Non-pigmented ciliary epithelial cell (primary cell): ENCODE measurements around the genes NXPE2 and APOC3.

- RRBS = no CpG with 5 or more reads among the region's 8 CpGs
Observed at GRCh38 chr11:114111386-114112245, 52.1 kb downstream of the ZBTB16 start.

GRCh38 chr11:114116689-114117247 lies 57.3 kb downstream of the ZBTB16 start:
- RRBS = no CpG with 5 or more reads among the region's 4 CpGs

- RRBS = no CpG with 5 or more reads among the region's 14 CpGs
Observed at GRCh38 chr11:114169225-114170209, 110.0 kb downstream of the ZBTB16 start.

GRCh38 chr11:114182441-114182941 lies 113.7 kb upstream of the NNMT start:
- RRBS = no CpG with 5 or more reads among the region's 10 CpGs

DNA sequence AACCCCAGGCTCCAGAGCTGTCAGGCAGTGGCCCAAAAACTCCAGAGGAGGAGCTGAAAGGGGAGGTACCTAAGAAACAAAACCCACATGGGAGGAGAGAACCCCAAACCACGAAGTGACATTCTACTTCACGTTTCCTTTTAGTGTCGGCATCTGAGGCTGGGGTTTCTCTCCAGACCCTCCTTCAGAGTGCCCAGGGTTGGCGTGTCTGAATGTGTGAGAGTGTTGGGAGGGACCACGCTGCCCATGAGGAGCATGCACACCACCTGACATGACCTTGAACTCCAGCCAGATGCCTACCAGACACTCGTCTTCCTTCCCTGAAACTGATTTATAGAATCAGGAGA lies 69.8 kb upstream of the NNMT start:
- RRBS = no CpG with 5 or more reads among the region's 6 CpGs

DNA sequence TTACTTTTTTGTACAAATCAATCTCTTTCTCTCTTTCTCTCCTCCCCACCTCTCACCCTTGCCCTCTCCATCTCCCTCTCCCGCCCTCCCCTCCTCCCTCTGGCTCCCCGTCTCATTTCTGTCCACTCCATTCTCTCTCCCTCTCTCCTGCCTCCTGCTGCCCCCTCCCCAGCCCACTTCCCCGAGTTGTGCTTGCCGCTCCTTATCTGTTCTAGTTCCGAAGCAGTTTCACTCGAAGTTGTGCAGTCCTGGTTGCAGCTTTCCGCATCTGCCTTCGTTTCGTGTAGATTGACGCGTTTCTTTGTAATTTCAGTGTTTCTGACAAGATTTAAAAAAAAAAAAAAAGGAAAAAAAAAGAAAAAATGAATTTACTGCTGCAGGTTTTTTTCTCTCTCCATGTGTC lies 40.8 kb upstream of the NNMT start:
- RRBS = no CpG with 5 or more reads among the region's 11 CpGs

DNA sequence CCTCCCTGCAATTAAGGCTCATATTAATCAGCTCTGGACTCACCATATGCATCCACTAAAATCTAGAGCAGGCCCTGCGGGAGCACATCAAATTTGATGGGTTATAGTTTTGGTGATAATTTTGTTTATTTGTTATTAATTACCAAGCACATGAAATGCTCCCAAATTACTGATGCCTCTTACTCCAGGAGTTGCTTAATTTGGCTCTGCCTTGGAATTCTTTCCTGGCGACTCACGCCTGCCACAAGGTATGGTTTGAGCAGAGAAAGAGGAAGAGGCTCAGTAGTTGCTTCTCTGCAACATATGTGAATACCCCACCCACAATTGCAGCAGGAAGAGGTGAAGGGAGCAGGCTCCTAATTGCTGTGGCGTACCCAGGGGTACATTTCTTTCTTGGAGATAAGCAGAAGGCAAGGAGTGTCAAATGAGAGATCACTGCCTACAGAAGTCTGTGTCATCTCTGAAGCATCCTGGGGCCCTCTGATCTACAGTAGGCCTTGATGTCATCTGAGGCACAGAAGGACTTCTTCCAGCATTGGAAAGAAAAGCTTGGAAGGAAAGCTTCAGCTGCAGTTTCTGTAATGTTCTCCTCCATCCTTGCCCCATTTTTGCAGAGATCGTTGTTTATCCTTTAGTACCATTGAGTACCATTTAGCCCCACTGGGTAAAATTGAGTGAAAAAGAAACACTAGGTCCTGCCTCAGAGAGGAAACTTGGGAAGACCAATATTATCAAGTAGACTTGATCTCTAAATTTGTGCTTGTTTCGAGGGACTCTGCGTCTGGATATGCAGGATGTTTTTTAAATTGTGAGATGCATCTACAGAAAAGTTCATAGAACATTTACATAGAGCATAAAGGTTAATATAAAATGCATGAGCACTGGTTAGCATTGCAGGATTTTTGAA lies 10.5 kb upstream of the NNMT start:
- RRBS = no CpG with 5 or more reads among the region's 7 CpGs

- RRBS = no CpG with 5 or more reads among the region's 19 CpGs
Observed at GRCh38 chr11:114340258-114341211, 44.3 kb downstream of the NNMT start.

- RRBS = no CpG with 5 or more reads among the region's 6 CpGs
Observed at GRCh38 chr11:114399457-114399879, 843 bp downstream of the C11orf71 start.

DNA sequence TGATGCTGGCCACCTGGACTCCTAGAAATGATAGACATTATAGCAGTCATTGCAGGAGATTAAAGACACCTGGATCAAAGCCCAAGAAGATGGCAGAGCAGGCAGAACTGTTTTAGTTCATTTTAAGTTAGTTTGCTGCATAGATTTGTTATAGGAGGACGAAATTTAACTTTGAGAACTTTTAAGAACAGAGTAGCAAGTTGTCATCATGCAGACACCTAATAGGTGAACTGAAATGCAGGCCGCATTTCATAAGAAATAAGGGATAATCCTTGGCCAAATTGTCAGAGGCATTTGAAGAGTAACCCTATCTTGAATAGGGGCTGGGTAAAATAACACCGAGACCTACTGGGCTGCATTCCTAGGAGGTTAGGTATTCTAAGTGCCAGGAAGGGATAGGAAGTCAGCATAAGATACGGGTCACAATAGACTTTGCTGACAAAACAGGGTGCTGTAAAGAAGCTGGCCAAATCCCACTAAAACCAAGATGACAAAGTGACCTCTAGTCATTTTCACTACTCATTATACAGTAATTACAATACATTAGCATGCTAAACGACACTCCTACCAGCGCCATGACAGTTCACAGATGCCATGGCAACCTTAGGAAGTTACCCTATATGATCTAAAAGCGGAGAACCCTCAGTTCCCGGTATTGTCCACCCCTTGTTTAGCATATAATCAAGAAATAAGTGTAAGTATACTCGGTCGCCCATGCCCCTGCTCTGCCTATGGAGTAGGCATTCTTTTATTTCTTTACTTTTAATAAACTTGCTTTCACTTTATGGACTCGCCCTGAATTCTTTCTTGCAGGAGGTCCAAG lies 1.0 kb upstream of the REXO2 start:
- RRBS = no CpG with 5 or more reads among the region's 11 CpGs

DNA sequence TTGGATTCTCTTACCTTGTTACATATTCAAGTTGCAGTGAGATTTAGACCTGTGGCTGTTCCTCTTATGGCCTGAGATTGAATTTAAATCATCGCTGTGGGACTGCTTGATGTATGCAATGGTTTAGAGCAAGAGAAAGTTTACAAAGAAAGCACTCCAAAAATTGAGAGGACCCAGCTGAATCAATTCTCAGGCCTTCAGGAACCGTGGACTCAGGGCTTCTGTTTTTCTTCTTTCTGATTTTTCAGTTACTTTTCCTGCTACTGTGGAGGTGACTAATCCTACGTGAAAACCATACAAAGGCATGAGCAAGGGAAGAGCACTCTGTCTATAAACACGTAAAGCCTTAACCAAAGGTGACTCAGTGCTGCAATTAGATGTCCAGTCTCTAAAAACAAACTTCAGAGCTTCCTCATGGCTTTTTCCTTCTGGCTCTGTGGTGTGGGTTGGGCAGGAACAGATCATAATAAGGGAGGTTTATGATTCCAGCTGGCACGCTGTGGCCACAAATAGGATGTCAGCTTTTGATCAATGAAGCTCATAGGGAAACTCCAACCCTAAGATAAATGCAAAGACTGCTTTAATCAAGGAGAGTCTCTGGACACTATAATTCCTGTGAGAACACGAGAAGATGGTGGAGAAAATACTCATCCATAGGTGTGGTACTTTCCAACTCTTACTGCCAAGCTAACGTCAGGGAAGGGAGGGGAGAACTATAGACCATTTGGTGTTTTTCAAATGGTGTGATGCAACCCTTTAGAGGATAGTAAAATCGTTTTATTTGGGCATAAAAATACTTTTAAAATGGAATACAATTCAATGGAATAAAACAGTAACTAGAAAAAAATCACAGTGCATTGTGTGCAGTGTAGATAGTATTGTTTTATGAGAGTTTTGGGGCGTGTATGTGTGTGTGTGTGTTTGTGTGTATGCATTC lies at the start of gene NXPE2:
Gene NXPE2, plus strand, starts transcription at position 583 of the 937 bp plus-strand sequence.
- RRBS = no CpG with 5 or more reads among the region's 9 CpGs

DNA sequence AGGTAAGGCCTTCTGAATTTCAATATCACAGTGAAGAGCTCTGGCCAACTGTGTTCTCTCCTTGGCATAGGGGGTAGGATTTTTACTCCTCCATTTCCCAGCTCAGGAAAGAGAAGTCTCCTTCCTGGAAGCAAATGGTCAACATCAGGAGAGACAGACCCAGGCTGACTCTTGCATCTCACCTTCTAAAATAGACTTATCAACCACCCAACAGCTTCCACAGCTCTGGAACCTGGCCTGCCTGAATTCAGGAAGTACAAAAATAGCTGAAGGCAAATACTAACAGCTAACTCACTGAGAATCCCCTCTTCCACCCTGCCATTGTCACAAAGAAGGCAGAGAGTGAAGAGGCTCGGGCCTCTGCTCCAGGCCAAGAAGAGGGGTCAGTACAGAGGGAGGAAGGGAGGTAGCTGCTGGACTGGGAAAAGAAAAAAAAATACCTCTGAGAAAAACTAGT lies 213.6 kb downstream of the NXPE2 start:
- RRBS = no CpG with 5 or more reads among the region's 1 CpG

DNA sequence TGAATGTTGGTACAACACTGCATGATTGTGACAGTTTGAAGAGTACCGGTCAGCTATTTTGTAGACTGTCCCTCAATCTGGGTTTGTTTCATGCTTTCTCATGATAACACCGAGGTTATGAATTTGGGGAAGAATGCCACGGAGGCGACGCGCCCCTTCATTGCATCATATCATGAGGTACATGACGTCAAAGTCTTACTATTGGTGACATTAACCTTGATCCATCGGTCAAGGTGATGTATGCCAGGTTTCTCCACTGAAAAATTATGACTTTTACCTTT lies 241.3 kb downstream of the CADM1 start:
- RRBS = no CpG with 5 or more reads among the region's 8 CpGs

DNA sequence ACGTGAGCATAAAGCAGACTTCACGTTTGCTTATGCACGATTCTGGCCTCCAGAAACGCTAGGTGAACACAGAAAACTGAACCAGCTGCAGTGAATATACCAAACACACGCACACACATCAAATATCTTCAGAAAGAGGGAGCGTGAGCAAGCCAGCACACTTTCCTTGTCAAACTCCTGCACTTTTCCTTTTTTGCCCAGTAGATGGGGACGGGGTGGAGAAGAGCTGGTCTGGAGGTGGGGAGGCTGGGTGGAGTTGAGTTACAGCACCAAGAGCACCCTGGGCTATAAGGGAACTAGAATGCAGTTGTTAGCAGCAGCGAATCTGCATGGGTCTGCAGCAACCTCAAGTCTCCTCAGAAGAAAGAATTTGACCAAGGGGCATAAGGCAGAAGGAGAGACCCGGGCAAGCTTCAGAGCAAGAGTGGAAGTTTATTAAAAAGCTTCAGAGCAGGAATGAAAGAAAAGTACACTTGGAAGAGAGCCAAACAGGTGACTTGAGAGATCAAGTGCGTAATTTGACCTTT lies 77.8 kb upstream of the CADM1 start:
- RRBS = no CpG with 5 or more reads among the region's 10 CpGs

DNA sequence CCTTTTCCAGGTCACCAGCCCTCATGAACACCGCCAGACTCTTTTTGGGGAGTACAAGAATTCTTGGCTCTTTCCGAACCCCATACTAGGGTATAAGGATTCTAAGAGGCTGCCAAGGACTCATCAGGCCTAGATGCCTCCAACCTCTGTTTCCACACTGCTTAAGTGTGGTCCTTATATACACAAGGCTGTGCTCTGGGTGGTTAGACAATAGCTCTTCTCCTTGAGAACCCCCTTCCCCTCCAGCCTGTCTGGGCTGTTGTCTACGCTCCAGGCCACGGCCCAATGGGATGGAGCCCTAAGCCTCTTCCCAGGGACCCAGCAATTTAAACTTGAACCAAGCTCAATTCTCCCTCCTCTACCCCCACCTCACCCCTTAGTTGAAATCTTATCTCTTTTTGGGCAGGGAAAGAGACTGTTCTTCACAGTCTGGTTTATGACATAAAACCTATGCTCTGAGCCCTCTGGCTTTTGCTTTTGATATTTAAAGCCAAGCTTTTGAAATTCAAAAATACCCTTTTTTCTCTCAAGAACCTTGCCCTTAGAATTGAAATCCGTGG lies 327.3 kb downstream of the BUD13 start:
- RRBS = no CpG with 5 or more reads among the region's 5 CpGs

DNA sequence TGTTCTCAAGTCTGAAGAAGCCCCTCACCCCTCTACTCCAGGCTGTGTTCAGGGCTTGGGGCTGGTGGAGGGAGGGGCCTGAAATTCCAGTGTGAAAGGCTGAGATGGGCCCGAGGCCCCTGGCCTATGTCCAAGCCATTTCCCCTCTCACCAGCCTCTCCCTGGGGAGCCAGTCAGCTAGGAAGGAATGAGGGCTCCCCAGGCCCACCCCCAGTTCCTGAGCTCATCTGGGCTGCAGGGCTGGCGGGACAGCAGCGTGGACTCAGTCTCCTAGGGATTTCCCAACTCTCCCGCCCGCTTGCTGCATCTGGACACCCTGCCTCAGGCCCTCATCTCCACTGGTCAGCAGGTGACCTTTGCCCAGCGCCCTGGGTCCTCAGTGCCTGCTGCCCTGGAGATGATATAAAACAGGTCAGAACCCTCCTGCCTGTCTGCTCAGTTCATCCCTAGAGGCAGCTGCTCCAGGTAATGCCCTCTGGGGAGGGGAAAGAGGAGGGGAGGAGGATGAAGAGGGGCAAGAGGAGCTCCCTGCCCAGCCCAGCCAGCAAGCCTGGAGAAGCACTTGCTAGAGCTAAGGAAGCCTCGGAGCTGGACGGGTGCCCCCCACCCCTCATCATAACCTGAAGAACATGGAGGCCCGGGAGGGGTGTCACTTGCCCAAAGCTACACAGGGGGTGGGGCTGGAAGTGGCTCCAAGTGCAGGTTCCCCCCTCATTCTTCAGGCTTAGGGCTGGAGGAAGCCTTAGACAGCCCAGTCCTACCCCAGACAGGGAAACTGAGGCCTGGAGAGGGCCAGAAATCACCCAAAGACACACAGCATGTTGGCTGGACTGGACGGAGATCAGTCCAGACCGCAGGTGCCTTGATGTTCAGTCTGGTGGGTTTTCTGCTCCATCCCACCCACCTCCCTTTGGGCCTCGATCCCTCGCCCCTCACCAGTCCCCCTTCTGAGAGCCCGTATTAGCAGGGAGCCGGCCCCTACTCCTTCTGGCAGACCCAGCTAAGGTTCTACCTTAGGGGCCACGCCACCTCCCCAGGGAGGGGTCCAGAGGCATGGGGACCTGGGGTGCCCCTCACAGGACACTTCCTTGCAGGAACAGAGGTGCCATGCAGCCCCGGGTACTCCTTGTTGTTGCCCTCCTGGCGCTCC lies at the start of gene APOC3:
Gene APOC3, plus strand, starts transcription at position 432 of the 1,150 bp plus-strand sequence.
- RRBS = no CpG with 5 or more reads among the region's 18 CpGs

DNA sequence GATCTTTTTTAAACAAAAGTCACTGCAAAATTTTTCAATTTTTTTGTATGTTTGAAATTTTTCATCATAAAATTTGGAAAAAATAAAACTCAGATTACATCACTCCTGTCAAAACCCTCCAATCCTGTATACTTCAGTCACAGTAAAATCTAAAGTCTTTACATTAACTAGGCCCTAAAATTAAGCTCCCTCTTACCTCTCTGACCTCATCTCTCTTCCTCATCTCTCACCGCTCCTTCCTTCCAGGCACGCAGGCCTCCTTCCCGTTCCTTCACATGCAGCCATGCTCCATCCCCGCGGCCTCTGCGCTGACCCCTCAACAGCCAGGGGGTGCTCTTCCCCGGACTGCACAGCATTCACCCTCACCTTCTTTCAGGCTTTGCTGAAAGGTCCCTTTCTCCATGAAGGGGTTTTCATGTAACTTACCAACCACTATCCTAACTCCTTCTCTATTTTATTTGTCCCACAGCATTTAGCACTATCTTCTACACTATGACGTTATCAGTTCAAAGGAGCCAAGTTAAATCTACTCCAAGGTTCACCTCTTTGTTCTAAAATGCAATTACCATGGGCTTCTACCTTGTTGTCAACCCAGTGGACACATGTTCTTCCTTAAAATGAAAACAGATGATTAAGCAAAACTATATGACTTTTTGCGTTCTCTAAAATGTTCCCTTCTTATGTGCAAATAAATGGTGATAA lies 57.7 kb upstream of the APOA1 start:
- RRBS = no CpG with 5 or more reads among the region's 9 CpGs

DNA sequence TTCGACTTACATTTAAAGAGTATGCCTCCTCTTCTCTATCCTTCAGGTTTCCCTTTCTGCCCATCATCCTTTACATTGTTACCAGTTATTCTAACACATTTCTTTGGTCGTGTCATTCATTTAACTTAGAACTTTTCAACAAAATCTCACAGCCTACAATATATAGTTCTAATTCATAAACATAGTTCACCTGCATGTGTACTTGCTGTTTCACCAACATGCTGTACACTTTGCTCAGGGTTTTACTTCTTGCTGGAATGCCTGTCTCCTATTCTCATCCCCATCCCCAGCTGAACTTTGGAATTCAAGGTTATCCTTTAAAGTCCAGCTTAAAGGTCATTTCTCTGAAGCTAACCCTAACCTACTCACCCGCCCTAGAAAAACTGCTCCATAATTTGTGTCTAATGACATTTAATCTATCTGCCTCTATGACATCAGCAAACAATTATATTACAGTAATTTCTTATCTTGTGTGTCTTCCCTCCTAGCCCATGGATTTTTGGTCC lies 99.3 kb upstream of the APOA1 start:
- RRBS = no CpG with 5 or more reads among the region's 3 CpGs

DNA sequence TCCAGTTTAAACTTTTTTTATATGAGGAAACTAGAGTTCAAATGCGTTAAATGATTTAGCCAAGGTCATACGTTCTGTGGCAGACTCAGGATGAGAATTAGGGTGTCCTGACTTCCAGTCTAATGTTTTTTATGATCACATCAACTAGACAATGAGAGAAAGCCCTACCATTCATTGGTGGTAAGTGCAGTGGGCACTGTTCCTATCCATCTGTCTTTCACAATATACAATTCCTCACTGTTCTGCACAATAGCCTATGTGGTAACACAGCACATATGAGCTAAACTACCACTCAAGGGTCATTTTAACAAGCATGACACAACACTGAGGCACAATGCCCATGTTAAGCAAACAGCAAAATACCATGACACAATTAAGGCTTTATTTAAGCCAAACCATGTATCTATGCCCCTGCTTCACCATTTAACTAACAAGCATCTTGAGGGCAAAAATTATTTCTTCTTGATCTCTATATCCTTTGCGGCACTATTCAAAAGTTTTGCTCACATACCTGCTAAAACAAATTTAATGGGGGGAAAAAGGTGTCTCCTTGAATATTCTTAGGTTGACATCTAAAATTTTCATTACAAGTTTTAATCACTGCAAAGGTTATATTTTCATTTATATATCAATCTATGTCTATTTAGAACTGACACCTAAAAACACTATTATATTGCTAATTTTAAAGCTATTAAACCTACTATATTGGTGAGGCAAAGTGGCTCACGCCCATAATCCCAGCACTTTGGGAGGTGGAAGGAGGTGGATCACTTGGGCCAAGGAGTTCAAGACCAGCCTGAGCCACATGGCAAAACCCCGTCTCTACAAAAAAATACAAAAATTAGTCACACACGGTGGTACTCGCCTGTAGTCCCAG lies 52.1 kb downstream of the SIK3 start:
- RRBS = no CpG with 5 or more reads among the region's 7 CpGs